Skeletal muscle satellite cell (primary cell): ENCODE measurements around the genes FAM120A, PHF2 and MFSD14B.

GRCh38 chr9:93132993-93133935 lies 787 bp downstream of the NINJ1 start:
- CAGE, long polyA plus RNA, result no peak

- CAGE, long polyA plus RNA, result no peak
Measured at GRCh38 chr9:93196542-93196930, 12.6 kb downstream of the WNK2 start.

- CAGE, long polyA plus RNA, result no peak
Measured at GRCh38 chr9:93226663-93227195, 42.8 kb downstream of the WNK2 start.

GRCh38 chr9:93286381-93287170 lies 102.6 kb downstream of the WNK2 start:
- CAGE, long polyA plus RNA, result no peak

GRCh38 chr9:93451634-93452780 lies at the start of gene FAM120A:
FAM120A (plus strand) TSS chr9:93451685.
- CAGE, long polyA plus RNA, result no peak

DNA sequence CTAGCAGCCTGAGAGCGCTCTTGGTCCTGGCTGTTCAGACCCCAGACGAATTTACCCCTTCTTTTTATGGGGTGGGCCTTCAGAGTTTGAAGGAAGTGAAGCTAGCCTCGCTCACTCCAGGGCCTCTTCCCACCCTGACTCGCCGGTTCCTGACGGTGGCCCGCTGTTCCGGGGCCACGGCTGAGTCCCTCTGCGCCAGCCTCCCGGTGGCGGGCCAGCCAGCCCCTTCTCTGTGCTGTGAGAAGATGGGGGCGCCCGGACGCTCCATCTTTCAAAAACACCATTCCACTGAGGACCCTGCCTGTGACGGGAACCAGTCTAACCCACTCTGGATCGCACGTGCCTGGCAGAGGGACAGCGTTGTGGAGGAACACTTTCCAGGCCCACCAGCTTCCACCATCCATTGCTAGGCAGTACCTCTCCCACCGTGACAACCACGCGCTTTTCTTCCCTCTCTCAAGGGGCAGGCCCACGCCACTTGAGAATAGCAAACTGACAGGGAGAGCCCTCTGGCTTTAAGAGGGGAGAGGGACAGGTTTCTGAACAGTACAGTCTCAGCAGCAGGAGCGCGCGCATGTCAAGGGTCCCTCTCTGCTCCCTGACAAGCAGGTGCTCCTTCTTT lies 9.4 kb upstream of the PHF2 start:
- CAGE, long polyA plus RNA, result no peak

- CAGE, long polyA plus RNA, result no peak
Measured at GRCh38 chr9:93576231-93576909, at the start of gene PHF2. PHF2 (plus strand) TSS chr9:93576584.

GRCh38 chr9:93577629-93578034 lies 1.2 kb downstream of the PHF2 start:
- CAGE, long polyA plus RNA, result no peak

DNA sequence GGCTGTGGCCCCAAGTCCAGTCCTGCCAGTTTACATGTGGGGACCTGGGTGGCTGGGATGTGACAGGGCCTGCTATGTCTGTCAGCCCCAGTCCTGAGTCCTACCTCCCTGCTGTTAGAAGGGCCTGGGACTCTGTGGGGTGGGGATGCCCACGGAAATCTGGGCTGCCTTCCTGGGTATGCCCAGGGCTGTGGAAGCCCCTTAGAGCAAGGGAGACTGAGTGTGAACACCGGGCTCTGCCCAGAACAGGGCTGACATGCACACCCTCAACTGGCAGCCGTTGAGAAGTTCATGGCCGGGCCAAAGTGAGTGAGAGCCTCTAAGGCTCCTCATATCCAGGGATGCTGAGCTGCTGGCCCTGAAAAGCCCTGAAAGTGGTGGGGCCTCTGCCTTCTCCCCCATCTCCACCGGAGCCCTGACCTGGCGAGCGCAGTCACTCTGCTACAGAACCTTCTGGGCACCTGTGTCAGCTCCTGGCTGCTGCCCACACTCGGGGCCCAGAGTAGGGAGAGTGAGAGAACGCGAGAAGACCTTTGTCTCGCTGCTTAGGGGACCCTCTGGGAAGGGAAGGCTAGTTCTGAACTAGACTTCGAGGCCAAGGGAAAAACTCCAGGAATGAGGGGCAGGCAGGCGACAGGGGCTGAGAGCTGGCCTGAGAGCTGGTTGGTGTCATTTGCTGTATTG lies 1.9 kb downstream of the PHF2 start:
- CAGE, long polyA plus RNA, result no peak

DNA sequence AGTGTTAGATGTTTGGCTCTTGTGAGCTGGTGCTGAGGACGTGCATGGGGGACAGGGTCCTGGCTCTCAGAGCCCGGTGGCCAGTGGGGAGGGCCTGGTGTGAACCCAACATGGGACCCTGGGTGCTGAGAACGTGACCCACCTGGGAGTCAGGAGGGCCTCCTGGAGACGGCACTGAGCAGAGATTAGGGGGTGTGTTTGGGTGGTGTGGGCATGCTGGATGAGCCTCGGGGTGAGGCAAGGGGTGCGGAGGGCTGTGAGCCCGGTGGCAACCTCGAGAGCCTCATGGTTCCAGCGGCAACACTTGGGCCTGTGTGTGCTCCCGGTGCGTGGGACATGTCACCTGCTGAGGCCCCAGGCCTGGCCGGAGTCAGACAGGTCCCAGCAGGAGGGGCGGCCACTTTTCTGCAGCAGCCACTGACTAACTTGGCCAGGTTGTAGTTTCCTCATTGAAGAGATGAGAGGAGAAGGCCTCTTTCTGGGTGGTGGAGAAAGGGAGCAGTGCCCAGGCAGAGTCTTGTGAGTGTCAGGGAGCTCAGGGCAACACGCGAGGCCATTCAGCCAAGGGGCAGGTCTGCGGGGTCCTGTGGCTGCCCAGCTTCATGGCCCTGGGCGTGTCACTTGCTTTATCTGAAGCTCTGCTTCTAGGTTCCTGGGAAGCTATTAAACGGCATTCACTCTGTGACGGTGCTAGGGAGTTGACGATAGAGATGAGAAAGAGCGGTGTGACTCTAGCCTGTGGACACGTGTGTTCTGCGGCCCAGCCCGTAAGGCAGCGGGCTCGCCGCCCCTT lies 87.9 kb downstream of the PHF2 start:
- CAGE, long polyA plus RNA, result no peak

DNA sequence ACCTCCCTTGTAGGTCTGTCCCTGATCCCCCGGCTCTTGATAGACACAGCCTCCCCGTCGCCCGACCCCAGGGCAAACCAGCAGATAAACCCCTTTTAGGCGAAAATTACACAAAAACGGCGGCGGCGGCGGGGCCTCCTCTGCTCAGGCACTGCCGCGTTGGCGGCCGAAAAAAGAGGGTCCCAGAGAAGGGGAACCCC lies 3.0 kb upstream of the BARX1 start:
- CAGE, long polyA plus RNA, result no peak

DNA sequence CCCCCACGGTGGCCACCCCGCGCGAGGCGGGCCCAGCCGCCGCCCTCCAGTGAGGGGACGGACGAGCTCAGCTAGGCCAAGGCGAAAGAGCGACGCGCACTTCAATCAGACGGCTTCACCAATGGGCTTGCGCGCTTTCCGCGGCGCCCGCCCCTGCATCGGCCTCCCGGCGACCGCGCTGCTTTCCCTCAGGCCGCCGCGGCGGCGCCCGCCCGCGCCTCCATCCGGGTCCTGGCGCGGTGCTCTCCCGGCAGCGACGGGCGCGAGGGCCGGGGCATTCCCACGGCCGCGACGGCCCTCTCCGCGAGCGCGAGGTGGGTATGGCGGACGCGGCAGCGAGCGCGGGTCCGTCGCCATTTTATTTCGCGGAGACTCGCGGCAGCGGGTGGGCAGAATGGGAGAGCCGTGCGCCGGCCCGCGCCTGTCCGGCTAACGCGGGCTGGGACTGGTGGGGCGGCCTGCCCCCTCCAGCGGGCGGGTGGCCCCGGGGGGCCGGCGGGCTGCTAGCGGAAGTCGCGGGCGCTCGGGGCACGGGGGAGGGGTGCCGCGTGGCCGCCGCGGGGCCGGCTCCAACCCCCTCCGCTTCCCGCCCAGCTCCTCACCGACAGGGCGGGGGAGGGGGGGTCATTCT lies 81.9 kb downstream of the PTPDC1 start:
- CAGE, long polyA plus RNA, result no peak

GRCh38 chr9:94374098-94375053 lies at the start of gene MFSD14B:
MFSD14B (plus strand) TSS chr9:94374569.
- CAGE, long polyA plus RNA, result no peak

DNA sequence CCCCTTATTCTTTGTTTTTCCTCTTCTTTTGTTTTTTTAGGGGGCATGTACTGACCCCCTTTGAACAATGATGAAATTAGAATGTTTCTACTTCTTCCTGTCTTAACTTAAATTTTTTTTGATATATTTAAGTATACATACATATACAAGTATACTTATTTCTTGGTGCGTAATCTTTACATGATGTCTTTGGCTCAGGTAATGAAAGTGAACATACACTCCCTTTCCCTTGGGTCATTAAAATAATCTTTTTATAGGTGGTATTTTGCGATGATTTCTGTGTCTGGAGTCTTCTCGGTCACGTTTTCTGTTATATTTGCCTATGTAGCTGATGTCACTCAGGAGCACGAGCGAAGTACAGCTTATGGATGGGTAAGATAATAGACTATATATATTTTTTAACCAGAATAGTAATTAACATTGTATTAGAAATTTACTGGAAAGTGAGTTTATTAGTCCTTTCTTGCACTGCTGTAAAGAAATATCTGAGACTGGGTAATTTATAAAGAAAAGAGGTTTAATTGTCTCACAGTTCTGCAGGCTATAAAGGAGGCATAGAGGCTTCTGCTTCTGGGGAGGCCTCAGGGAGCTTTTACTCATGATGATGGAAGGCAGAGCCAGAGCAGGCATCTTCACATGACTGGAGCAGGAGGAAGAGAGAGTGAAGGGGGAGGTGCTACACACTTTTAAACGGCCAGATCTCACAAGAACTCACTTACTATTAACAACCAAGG lies 66.5 kb downstream of the MFSD14B start:
- CAGE, long polyA plus RNA, result no peak

- CAGE, long polyA plus RNA, result no peak
Measured at GRCh38 chr9:94449691-94450335, 75.4 kb downstream of the MFSD14B start.

DNA sequence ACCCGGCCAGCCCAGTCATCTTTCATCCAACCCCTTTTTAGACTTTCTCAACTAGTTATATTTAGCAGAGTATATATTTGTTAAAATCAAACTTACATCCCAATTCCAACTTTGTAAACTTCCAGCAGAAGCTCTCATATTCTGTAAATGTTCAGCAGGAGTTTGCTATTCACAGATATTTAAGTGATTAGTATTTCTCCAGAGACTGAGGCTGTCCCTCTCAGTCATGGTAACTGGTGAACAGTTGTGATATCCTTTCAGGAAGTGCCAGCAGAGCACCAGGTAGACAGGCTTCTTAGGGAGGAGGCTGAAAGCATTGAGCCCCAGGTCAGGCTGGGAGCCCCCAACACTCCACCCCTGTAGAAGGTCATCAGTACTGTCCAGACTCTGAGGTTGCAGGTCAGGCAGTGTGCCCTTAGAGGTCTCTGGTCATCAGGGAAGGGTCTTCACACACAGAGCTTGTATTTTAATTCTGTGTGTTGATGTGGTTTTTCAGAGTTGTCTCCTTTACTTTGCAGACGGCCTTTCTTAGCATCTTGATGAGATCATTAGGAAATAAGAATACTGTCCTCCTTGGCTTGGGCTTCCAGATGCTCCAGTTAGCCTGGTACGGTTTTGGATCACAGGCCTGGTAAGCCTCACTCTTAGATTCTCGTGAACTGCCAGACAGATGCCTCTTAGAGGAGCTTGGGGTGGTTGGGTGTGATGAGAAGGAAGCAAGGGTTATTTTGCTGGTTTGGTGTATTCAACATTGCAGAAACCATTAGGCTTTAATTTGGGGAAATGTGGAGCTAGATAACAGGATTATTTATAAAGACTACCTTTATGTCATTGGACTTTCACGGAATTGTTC lies 79.3 kb downstream of the MFSD14B start:
- CAGE, long polyA plus RNA, result no peak

- CAGE, long polyA plus RNA, result no peak
Measured at GRCh38 chr9:94603141-94603856, 9.7 kb upstream of the FBP2 start.

DNA sequence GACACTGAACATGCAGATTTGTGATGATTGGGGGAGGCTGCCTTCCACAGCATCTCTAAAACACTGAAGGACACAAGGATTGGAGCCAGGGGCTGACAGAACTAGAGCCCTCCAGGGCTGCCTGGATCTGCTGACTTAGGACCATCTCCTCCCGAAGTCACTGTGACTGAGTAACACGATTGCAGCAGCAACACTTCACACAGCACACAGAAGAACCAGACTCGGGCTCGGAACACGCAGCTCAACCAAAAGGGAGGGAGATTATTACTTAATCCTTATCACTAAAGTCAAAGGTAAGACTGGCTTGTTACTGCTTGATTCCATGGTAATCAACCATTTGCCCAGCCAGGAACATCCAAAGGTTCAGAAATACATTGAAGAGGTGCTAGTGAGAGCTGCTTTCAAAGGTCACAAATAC lies 7.8 kb downstream of the FBP1 start:
- CAGE, long polyA plus RNA, result no peak

- CAGE, long polyA plus RNA, result no peak
Measured at GRCh38 chr9:94649079-94649753, 9.9 kb upstream of the FBP1 start.

DNA sequence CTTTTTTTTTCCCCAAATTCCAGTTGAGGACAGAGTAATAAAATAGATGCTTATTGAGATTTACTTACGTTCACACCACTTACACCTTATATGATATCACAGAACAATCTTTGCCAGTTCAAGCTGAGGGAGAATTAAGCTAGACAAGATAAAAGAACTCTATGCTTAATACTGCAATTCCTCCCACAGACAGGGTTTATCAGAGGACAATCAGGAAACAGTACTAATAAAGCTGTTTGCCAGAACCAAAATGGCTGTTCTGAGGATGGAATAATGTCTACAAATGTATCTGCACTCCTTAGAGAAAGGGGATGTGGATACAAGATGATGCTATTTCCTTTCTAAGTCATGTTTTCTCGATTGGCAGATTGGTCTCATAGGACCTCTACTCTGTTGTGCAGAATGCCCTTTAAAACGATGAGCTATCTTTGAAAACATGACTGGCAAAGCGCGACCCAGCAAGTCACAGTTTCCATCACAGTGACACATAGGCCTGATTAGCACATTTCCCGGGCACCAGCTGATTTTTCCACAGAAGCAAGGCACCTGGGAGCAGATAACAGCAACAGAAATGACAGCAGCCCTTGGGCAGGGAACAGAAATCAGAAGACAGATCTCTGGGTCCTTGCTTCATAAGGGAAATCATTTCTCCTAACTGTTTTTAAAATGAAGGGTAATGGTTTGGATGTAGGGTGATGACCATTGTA lies 54.0 kb downstream of the AOPEP start:
- CAGE, long polyA plus RNA, result no peak